RPMI7951 (cell line): ENCODE results near the gene HGD.

- RAMPAGE, long total RNA, result no peak
Measured at GRCh38 chr3:120396160-120397254, 47.4 kb upstream of the LRRC58 start.

GRCh38 chr3:120615718-120616189 lies 19.6 kb downstream of the NDUFB4 start:
- RAMPAGE, long total RNA, result no peak

GRCh38 chr3:120642204-120642959 lies 39.7 kb downstream of the HGD start:
- RAMPAGE, long total RNA, result no peak

DNA sequence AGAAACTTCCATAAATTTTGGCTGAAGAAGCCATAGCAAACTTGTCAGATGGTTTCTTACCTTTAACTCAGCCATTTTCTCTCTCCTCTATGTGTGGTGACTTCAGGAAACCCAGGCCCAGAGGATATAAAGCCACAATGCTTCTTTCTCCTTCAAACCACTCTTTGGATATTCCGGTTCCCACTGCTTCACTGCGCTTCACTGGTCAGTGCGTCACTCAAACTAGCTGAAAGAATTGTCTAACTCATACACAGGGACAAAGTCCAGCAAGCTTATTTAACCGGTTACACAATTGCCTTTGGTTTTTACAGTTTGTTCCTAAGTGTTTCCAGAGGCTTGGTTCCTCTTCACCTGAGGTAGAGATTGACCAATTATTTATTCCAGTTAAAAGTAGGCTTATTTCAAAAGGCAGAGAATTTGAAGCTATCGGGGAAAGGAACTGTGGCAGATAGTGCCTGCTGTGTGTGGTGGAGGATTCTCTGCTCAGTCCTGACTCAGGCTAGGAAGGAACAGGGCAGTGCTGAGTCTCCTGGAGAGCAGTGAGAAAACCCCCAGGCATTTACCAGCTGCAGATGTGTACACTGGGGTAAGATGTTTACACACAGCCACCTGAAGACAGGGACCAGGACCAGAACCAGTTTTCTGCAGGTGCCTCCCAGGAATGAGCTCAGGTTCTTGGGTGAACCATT lies at the start of gene HGD:
TSS of gene HGD (minus strand) at position 203 of the 689 bp plus-strand sequence.
- RAMPAGE, long total RNA, result no peak

DNA sequence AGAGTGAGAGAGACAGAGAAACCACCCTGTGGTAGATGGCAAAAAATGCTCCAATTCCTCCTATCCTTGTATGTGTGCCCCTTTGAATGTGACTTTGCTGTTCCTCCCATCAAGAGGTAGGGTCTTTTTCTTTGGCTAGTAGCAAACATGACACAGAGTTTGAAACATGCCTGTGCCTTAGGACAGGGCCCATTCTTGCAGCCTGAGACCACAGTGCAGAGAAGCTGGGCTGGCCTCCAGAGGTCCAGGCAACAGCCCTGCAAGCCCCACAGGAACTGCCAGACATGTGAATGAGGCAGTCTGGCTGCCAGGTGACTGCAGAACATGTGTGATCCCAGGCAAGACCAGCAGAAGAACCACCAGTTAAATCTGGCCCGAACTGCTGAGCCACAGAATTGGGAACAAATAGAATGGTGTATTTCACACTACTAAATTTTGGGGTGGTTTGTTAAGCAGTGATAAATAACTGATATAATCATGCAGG lies 1.2 kb upstream of the HGD start:
- RAMPAGE, long total RNA, result no peak

DNA sequence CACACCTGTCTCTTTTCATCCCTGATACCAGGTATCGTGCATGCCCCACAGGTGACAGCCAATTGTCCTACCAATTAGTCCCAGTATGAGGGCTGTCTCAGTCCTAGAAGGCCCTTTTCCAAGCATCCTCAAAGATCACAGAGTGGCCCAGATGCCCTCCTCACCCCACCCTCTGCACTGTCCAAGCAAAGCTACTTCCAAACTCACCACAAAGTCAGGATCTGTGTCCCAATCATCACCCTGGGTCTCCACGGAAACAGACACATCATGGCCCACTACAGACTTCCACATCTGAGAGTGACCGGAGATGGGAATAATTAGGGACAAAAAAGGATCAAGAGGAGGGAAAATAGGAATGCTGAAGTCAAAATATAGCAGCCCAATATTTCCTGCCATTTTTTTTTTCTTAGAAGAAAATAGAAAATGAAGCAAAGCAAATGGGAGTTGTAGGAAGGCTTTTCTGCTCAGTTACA lies 2.6 kb downstream of the HCLS1 start:
- RAMPAGE, long total RNA, result no peak

- RAMPAGE, long total RNA, result no peak
Measured at GRCh38 chr3:121800758-121801272, 34.0 kb downstream of the IQCB1 start.

GRCh38 chr3:122513842-122514308 lies 864 bp downstream of the KPNA1 start:
- RAMPAGE, long total RNA, result no peak

- RAMPAGE, long total RNA, result no peak
Measured at GRCh38 chr3:122568387-122569471, 4.6 kb downstream of the DTX3L start.

DNA sequence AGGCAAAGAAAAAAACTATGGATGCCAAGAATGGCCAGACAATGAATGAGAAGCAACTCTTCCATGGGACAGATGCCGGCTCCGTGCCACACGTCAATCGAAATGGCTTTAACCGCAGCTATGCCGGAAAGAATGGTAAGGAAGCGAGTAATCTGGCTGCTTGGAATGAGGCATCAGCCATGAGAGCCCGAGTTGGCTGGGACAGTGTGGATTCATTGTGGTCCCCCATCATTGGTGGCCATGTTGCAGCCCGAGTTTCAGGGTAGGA lies 47.1 kb downstream of the PARP14 start:
- RAMPAGE, long total RNA, result no peak

- RAMPAGE, long total RNA, result no peak
Measured at GRCh38 chr3:122881328-122881869, 86.5 kb downstream of the SLC49A4 start.

GRCh38 chr3:122975910-122976306 lies 51.7 kb downstream of the SEMA5B start:
- RAMPAGE, long total RNA, result no peak

- RAMPAGE, long total RNA, result no peak
Measured at GRCh38 chr3:123202082-123202666, 431 bp downstream of the SEC22A start.

GRCh38 chr3:123404186-123405638 lies 44.2 kb downstream of the ADCY5 start:
- RAMPAGE, long total RNA, result no peak

DNA sequence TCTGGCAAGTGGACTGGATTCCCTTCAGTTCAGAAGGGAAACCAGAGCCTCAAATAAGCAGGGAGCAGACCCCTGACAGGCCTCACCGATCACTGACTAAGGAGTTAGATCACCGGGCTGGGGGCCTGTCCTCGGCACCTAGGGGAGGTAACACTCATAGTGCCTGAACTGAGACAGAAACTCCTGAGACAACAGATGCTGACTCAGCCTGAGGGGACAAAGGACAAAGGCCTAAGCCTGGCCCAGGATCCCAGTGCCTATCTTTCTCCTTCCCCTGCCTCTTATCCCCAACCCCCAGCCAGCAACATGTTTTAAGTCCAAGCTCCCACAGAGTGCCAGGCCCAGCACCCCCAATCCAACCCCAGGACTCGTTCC lies 37.6 kb downstream of the ADCY5 start:
- RAMPAGE, long total RNA, result no peak

GRCh38 chr3:123416043-123416962 lies 32.6 kb downstream of the ADCY5 start:
- RAMPAGE, long total RNA, result no peak

DNA sequence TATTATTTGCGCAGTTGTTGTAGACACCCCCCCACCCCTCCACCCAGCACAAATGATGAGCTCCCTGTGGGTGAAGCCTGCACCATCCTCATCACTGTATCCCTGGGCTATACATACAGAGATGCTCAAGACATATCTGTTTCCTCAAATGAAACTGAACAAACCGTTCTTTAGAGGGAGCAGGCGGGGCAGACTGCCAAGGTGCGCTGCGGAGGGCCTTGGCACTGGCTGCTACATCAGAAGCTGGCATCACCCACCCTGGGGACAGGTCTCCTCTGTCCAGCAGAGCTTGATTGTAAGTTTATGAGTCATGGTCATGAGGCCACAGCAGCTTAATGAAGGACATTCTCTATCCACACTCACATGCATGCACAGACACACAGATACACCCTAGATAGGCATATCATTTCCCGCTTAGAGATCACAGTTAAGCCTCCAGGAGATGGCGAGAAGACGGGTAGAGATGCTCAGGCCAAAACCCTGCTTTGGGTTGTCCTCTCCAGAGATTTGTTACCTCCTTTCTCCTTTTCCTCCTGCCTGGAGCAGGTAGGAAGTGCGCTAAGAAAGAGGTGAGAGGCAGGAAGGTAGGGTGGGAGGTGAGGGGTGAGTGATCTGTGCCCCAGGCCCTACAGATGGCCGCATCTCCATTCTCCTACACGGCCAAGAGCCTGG lies 28.9 kb downstream of the ADCY5 start:
- RAMPAGE, long total RNA, result no peak

GRCh38 chr3:123636446-123637109 lies 51.7 kb upstream of the HACD2 start:
- RAMPAGE, long total RNA, result no peak

DNA sequence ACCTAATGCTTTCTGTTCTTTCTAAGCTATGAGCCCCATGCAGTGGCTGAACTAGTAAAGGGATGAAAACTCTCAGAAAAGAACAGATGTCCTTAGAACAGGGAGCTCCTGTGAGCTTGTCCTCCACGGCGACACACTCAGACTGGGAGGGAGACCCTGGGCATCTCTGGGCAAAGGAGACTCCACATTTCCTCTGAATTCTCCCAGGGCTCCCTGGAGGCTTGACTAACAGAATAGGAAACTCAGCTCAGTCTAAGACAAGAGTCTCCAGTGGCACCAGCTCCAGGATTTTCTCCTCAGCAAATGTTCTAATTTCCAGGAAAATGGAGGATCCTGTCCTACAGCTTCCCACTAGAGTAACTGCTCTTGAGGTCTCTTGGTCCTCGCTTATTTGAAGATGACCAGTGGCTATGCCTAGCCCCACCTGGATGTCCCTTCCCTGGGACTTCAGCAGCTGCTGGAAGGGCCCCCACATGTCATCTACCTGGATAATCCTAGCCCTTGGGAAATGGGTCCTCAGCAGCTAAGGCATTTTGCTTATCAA lies 74.8 kb upstream of the HACD2 start:
- RAMPAGE, long total RNA, result no peak

DNA sequence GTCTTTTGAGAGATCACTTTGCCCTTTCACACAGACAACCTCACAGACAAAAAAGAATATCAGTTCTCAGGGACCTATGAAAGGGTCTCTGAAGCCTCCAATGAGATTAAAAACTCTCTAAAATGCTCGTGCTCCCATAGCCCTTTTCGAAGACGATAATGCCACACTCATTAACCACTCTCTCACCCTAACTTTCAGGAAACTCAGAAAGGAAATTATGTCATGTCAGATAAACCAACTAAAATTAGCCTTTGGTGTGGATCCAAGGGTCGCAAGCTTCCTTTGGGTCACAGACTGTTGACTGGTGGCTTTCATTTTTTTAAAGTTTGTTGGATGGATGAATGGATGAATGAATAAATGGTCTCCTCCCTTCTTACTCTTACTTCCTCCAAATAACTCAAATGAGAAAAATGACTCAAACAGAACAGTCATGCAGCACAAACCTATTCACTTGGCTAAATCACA lies 82.8 kb upstream of the HACD2 start:
- RAMPAGE, long total RNA, result no peak